Retinal pigment epithelial cell (primary cell): ENCODE results near the gene CDC123.

GRCh38 chr10:8059780-8060839 is 5.6 kb downstream of the GATA3 start:
- RRBS: 0% methylated on average over 2 of the region's 22 CpGs

DNA sequence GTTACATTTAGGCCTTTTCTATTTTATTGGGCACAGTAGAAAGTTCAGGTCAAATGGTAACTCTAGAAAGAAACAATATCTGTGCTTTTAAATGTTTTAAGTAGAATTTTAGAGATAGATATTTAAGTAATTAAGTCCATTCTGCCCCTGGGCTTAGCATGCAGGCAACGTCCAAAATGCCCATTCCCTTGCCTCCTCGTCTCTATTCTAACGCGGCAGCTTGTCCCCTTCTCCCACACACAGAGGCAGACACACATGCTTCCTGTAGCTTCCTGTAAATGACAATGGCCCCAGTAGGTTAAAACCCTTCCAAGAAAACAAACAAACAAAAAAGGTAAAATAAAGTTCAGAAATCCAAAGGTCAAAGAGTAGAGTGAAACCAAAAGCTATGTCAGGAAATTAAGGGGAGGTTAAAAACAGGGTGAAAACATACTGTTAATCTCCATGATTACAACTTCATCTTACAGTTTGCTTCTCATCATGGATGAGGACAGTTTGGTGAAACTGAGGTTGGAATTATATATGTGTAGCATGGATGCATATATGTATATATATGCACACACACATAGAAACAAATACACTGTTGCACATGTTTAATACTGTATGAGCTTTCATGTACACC is 857.6 kb downstream of the GATA3 start:
- RRBS: no CpG with 5 or more reads among the region's 4 CpGs

- RRBS: no CpG with 5 or more reads among the region's 3 CpGs
Observed at GRCh38 chr10:8969910-8970458, 915.5 kb downstream of the GATA3 start.

DNA sequence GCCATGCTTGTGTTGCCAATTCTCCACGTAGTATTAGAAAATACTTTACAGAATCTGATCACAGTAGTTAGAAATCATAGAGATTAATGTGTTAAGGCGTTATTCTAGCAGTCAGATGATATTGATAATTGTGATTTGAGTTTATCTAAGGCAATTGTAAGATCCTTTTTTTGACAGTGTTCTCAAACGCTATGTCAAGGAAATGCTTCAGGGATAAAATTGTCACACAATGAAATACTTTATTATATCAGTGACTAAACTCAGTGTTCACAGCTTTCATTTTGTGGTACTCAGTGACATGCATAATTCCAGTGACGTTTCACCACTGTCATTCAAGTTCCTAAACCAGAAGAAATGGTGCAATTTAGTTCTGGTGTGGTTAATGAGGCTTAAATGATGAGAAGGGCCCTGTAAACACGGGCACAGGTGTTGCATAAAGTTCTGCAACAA is 1246.9 kb downstream of the GATA3 start:
- RRBS: no CpG with 5 or more reads among the region's 5 CpGs

DNA sequence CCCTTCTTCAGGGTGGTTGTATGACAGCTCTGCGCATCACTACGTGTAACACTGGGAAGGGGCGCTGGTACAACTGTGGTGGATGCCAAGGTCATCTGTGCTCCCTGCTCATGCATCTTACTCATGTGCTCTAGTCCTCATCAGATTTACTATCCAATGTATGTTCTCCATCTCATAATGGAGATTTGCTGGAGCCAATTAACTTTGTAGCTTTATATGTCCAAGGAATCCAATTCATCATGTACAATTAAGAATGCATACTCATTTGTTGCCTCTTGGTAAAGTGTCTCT is 1261.8 kb upstream of the CELF2 start:
- RRBS: no CpG with 5 or more reads among the region's 3 CpGs

GRCh38 chr10:10213164-10213961 is 804.3 kb upstream of the CELF2 start:
- RRBS: no CpG with 5 or more reads among the region's 13 CpGs

GRCh38 chr10:10792110-10793288 is 225.2 kb upstream of the CELF2 start:
- RRBS: no CpG with 5 or more reads among the region's 9 CpGs

DNA sequence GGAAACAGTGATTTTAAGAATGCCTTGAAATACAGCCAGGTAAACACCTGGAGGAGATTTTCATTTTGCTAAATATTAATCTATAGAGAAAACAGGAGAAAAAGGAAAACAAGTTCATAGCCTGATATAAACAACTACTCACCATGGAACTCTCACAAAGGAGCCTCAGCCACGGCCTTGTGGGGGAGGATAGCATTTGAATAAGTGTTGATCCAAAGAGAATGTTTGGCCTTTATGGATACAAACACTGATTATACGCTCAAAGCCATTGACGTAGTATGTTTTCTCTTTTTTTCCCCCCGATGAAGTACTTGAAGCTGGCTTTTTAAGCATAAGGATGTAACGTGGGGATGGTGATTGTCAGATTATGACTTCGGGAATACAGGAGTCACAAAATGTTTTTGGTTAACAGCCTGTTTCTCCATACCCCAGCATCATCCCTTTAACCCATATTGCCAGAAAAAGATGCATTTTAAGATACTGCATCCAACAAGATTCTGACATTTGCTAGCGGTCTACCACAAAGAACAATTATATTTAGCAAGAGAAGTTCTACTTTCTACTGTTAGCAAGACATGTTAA is 39.8 kb downstream of the CELF2 start:
- RRBS: no CpG with 5 or more reads among the region's 7 CpGs

GRCh38 chr10:11170876-11171992 is 153.6 kb downstream of the CELF2 start:
- RRBS: no CpG with 5 or more reads among the region's 11 CpGs

DNA sequence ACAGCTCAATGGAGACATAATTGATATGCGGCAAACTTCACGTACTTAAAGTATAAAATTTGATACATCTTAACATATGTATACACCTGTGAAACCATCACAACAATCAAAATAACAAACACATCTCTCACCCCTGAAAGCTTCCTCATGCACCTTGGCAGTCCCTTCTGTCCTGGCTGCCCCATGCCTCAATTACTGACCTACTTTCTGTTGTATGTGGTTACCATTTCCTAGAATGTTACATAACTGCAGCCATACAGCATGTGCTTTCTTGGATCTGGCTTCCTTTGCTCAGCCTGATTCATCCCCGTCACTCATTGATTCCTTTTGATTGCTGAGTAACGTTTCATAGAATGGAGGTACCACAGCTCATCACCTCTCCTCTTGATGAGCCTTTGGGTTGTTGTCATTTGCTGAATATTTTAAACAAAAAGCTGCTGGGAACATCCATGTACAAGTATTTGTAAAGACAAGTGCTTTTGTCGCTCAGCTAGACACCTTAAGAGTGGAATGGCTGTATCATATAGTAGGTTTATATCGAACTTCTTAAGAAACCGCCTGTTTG is 165.4 kb downstream of the CELF2 start:
- RRBS: no CpG with 5 or more reads among the region's 7 CpGs

DNA sequence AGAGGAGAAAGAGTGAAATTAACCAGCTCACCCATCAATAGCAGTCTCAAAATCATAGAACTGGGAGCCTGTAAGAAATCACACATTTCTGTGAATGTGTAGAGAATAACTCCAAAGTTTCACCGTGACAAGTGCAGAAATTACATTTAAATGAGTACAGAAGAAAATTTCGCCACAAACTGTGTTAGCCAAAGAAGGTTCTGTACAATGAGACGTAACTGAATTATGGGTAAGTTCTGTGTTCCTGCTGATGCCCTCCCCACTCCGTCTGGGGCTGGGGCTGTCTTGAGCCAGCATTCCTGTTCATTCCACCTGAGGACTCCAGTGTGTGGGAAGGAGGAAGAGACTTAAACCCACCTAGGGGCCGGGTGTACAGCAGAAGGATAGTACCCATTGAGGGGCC is 175.6 kb downstream of the CELF2 start:
- RRBS: no CpG with 5 or more reads among the region's 5 CpGs

DNA sequence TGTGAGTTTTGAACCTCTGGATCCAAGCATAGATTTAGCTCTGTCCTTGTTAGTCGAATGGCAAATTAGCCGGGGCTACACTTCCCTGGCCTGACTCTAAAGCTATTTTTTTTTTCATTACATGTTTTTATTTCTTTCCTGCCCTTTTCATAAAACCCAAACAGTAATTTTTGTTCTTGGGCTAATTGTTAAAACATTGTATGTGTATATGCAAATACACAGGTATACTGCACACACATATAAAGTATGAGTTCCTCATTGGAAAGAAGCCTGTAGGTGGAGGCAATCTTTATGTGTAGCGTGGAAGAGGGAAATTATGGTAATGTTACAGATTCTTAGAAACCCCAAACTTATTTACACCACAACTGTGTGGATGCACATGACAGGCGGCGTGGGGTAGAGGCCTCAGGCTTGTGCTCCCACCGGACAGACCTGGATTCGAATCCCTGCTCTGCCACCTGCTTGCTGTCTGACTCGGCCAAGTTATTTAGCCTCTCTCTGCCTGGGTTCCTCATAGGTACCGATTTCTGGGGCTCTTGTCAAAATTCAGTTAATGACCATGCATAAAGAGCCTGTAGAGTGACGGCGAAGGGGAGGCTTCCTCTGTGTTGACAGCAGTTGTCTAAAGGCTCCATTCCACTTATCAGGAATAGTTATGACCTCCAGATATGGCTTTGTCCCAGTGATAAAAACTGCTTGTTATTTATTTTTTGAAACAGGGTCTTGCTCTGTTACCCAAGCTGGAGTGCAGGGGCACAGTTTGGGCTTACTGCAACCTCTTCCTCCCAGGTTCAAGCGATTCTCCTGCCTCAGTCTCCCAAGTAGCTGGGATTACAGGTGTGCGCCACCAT is 223.1 kb downstream of the CELF2 start:
- RRBS: no CpG with 5 or more reads among the region's 13 CpGs

DNA sequence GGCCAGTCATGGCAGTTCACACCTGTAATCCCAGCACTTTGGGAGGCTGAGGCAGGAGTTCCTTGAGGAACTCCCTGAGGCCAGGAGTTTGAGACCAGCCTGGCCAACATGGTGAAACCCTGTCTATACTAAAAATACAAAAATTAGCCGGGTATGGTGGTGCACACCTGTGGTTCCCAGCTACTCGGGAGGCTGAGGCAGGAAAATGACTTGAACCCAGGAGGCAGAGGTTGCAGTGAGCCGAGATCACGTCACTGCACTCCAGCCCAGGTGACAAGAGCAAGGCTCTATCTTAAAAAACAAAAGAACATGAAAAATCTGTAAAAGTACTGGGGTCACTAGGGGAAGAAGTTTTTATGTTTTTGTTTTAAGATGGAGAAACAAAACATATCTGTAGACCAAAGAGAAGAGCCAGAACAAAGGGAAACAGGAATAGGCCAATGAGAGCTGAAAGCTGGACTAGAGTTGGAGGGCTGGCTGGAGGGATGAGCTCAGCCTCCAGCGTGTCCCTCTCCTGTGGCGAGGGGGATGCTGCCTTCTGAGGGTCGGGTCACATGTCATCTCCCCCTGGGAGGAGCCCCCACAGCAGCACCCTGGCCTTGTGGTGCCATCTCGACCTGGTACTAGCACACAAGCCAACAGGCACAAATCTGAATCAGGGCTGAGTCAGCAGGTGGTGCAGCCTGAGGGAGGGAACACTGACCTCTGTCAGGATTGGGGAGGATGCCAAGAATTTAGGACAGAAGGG is 280.2 kb downstream of the CELF2 start:
- RRBS: no CpG with 5 or more reads among the region's 8 CpGs

GRCh38 chr10:11344542-11344934 is 266.9 kb downstream of the USP6NL start:
- RRBS: 91% methylated on average over 9 of the region's 28 CpGs

- RRBS: no CpG with 5 or more reads among the region's 12 CpGs
Observed at GRCh38 chr10:11687060-11687807, 54.9 kb upstream of the ECHDC3 start.

DNA sequence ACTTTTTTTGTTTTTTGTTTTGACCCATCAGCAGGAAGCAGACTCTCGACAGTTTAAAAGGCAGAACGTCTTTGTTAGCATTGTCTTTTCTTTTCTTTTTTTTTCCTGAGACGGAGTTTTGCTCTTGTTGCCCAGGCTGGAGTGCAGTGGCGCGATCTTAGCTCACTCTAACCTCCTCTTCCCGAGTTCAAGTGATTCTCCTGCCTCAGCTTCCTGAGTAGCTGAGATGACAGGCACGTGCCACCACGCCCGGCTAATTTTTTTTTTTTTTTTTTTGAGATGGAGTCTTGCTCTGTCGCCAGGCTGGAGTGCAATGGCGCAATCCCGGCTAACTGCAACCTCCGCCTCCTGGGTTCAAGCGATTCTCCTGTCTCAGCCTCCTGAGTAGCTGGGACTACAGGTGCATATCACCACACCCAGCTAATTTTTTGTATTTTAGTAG is 27.8 kb downstream of the SEC61A2 start:
- RRBS: no CpG with 5 or more reads among the region's 14 CpGs

DNA sequence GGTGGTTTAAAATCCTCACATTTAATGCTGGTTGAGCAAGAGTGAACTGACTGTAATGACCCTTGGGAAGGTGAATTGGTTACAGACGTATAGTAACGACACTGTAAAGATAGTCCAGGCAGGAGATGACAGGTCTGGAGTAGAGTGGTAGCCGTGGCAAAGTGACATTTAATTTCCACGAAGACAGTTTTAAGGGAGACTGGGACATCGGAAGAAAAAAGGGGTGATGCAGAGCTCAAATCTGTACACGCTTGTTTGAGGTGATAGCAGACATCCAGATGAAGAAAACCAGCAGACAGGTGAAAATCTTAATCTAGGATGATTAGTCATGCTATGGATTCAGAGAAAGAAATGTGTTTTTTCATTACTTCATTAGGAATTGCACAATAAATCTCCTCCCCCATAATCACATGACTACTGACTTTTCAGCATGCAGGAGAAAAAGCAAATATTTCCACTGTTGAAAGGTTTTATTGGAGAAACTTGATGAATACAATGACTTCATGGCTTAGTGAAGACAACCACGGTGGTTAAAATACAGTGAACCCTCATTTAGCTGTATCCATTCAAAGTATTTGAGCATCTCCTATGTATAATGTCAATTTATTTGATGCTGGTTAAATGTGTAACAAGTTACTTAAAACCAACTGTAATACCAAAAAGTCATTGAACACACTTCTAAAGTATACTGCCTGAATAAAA is 2.5 kb downstream of the NUDT5 start:
- RRBS: no CpG with 5 or more reads among the region's 7 CpGs

- RRBS: 2% methylated on average over 6 of the region's 43 CpGs
Observed at GRCh38 chr10:12196031-12196911, at the start of gene CDC123. Gene CDC123 (plus strand): TSS chr10:12196188.

- RRBS: no CpG with 5 or more reads among the region's 5 CpGs
Observed at GRCh38 chr10:12220975-12221516, 25.1 kb downstream of the CDC123 start.

GRCh38 chr10:12350132-12351318 is 1.2 kb downstream of the CAMK1D start:
- RRBS: 1% methylated on average over 17 of the region's 61 CpGs